NT2/D1 (cell line): ENCODE data around the gene PRR15.

DNA sequence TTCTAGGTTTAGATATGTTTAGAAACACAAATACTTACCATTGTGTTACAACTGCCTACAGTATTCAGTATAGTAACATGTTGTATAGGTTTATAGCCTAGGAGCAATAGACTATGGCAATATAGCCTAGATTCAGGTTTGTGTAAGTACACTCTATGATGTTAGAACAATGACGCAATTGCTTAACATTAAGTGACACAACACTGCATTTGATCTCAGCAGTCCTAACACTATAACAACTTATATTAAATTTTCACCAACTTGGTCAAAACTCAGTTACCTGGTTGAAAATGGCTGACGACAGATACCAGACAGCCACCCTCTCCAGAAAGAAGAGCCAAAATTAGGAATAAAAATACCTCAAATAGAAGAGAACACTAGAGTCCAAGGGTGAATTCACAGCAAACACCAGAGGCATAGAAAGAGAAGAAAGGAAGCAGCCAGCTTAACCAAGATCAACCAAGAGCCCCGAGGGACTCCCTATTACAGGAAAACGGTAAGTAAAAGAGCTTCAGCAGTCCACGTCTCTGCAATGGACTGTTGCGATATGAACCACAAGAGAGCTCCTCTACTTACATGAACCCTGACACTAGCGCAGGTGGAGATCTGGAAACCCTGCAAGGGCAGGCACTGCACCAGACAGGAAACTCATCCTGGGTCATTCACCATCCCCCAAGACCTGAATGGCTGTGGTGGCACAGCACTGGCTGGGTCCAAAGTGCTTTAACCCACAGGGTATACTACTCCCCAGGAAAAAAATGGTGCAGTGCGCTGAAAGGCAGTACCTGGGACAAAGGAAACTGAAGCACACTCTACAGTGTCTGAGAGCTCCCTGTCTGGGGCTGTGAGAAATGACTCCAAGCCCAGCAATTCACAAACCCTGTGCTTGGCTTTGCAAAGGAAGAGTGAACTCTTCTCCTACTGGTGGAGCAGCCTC is 45.2 kb downstream of the HIBADH start:
- RRBS, 2 experiments = no CpG with 5 or more reads among the region's 8 CpGs

- RRBS, 2 experiments = no CpG with 5 or more reads among the region's 5 CpGs
Measured at GRCh38 chr7:27828611-27829248, 88.8 kb downstream of the TAX1BP1 start.

GRCh38 chr7:27921157-27921460 is 181.1 kb downstream of the TAX1BP1 start:
- RRBS, 2 experiments = 4 to 11% methylated on average over 1 of the region's 1 CpG

DNA sequence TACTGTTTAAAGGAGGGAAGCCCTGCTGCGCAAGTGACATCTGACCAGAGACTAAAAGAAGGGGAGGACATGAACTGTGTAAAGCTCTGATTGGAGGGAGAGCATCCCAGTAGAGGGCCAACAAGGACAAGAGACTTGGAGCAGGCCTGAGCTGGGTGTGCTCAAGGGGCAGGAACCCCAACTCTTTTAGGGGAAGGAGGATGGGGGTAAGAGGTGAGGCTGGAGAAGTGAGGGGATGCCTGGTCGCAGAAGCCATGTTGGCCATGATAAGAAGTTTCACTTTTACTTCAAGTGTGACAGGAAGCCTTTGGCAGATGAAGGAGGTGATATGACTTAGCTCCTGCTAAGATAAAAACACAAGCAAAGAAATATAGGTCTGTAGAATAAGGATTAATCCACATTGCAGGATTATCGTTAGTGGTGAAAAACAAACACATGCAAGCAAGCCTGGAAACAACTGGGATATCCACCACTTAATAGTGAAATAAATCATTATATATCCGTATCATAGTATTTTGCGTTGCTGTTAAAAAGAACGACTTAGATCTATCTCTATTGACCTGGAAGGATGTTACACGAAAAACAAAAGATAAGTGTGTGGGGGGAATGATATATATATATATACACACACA is 208.2 kb downstream of the JAZF1 start:
- RRBS, 2 experiments = no CpG with 5 or more reads among the region's 7 CpGs

DNA sequence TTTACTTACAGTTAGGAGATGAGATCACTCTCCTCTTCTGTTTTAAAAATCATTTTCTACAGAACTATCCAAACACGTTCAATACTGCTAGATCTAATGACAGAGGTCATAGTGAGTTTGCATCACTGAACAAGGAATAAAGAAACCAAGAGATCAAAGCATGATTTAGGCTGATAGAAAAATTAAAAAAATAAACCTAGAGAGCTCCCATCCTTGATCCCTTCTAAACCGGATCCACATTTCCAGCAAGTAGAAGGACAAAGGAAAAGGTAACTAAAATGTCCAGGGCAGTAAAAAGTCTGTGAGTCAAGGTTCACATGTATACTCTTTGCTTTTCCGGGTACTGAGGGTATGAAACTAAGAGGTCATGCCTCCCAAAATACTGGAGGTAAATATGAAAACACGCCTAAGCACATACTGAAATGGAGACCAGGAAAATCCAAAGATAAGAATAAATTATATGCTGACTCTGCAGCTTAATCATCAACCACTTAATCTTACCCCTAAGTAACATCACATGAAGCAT is 35.6 kb downstream of the JAZF1 start:
- RRBS, 2 experiments = 92 to 96% methylated on average over 2 of the region's 4 CpGs

DNA sequence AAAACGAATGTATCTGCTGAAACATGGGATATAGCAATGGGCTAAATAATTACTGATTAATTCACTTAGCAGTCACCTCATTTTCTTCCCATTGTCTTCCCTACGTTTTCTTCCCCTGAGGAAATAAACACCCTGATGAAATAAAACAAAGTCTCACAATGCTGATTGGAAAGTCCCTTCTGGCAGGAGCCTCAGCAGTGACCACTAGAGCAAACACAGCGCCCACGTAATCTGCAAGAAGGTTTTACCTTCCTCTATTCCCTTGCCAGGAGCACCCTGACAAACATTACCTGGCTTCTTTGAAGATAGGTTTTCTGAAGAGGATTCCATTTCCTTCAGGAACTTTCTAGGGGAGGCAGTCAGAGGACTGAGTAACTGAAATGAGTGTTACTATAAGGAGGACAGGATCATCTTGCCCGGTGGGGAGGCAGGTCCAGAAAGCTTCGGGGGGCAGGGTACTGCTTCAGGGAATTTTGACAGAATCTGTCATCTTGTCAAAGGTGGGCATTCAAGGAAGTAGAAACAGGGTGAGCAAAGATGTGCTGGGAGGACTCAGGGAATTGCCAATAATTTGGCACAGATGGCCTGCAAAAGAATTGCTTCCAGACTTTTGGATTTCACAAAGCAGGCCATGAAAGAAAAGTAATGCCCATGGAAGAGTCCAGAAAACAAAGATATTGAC is 30.7 kb downstream of the JAZF1 start:
- RRBS, 2 experiments = no CpG with 5 or more reads among the region's 6 CpGs

GRCh38 chr7:28170367-28171001 is 10.1 kb downstream of the JAZF1 start:
- RRBS, 2 experiments = no CpG with 5 or more reads among the region's 10 CpGs

DNA sequence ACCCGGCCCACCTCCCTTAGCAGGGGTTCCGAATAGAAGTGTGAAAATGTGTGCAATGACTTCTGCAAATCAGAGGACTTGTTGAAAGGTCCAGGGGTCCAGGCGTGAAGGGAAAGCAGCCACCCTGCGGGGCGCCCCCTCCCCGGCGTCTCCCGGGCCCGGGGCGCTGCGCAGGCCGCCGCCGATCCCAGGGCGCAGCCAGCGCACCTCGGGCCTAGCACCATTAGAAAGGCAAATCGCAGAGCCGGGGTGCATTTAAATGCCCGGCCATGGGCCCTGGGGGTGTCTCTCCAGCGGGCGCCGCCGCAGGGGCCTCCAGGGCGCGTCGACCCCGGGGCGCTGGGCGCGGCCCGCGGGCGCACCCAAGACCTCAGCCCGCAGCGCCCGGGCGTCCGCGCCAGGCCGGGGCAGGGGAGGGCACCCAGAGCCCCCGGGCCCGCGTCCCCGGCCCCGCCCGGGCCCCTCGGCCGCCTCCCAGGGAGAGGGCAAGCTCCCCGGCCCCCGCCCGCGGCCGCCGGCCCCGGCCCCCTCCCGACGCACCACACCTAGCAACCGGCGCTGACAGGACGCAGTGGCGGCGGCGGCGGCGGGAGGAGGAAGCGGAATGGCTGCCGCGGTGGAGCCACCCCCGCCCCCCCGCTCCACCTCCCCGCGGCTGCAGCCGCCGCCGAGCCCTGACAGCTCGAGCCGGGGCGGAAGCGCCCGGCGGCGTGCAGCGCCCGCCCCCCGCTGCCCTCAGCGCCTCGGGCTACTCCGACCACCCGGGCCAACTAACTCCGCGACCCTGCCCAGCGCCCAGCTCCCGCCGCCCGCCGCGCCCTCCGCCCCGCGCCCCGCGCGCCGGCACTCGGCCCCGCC is 1.1 kb downstream of the JAZF1 start:
- RRBS, 2 experiments = 1 to 3% methylated on average over 54 of the region's 107 CpGs

DNA sequence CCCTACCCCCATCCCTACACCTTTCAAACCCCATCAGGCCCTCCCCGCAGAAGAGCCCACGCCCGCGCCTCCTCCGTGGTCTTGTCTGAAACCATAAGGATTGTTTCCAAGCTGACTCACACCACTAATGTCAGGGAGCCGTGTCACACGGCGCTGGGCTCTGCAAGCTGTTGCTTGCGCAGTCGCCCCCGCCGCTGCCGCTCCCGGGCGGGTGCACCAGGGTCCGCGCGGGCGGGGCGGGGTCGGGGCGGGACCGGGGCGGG is 3.4 kb upstream of the CREB5 start:
- RRBS, 2 experiments = 1 to 3% methylated on average over 10 of the region's 24 CpGs

GRCh38 chr7:28409222-28409606 is 3.1 kb upstream of the CREB5 start:
- RRBS, 2 experiments = under 1% methylated on average over 8 of the region's 23 CpGs

GRCh38 chr7:28732029-28732626 is 226.0 kb downstream of the TRIL start:
- RRBS, 2 experiments = no CpG with 5 or more reads among the region's 11 CpGs

- RRBS, 2 experiments = 0% methylated on average over 2 of the region's 21 CpGs
Measured at GRCh38 chr7:29145919-29146307, 424 bp downstream of the CPVL start.

- RRBS, 2 experiments = no CpG with 5 or more reads among the region's 5 CpGs
Measured at GRCh38 chr7:29190321-29190835, 4.2 kb upstream of the CHN2 start.

DNA sequence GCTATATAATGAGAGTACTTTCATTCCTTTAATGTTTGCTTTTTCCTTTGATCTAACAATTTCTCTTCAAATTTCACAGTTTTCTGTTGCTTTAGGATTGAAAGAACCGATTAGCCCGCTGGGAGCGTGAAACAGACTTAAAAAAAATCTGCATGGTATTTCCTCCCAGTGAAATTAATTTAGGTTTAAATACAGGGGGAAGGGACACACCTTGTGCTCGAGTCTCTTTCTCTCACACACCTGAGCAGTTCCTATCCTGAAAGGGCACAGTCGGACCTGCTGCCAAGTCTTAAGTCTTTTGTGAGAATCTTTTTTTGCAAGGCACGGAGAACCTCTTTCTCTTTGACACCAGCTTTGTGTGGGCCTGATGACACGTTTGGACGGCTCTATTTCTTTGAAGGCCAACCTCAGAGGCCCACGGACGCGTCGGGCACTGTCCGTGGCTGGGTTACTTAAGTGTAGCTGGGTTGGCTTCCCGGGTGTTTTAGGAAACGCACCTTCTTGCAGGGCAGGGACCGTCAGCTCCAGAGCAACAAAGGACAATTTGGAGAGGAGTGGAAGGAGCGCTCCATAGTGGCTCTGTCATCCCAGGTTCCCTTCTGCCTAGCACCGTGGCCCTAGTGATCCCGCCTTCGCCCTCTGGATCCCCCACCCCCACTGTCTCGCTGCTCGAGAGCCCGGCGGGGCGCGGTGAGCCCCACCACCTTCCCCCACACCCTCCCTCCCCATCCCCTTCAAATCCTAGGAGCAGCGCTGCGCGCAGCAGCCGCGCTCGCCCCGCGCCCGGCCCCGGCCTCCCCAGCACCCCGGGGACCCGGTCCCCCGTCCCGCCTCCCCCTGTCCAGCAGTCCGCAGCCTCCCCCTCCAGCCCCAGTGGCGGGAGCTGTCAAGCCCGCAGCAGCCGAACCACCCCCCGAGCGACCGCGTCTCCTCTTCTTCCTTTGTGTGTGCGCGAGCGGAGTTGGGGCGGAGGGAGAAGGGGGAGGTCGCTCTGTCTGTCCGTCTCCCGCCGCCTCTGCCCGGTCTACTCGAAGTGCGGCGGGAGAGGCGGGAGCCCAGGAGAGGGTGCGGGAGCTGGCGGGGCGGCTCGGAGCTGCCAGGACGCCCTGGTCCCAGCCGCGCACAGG is 733 bp upstream of the CHN2 start:
- RRBS, 2 experiments = 0% methylated on average over 9 of the region's 68 CpGs; no CpG with 5 or more reads in 1 of the 2 experiments

DNA sequence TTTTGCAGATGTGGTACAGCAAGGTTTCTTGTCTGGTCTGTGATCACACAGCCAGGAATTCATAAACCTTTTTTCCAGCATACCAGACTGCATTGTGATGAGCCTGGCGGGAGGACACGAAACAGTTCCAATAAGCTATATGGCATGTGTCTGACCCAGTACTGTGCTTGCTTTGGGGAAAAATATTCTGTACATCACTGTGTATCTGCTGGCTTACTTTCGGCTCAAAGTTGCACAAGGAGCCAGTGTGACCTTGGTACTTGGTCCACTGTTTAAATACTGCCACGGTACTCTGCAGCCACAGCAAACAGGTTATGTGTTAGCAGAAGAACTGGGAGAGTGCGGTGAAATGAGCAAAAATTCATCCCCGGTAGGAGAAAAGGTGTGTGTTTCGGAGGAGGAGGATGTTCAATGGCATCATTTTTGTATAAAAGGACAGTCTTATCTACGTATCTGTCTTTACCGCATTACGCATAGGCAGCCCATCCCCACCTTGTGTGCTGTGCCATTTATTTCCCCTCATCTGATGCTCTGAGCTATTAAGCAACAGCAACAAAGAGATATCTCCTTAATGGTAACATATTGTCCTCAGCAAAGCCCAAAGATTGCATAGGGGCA is 36.5 kb downstream of the CHN2 start:
- RRBS, 2 experiments = no CpG with 5 or more reads among the region's 10 CpGs

DNA sequence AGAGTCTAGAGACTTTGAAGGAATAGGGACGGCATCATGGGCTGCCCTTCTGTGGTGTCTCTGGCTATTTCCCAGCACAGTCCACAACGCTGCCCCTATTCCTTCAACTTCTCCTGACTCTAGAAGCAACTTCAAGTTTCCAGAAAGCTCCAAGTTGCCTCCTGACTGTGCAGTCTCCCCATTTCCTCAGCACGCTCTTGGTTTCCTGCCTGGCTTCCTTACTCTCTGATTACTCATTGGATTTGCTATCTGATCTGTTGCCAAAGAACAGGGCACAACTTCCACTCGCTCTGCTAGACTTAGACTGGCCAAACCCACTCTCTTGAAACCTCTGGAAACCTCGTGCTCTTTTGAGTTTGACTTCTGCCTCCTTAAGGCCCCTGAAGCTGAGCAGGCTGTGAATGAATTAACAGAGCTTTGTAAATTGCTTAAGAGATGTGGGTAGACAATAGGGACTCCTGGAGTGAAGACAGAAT is 70.5 kb downstream of the CHN2 start:
- RRBS, 2 experiments = no CpG with 5 or more reads among the region's 5 CpGs

GRCh38 chr7:29400336-29400933 is 163.2 kb upstream of the PRR15 start:
- RRBS, 2 experiments = no CpG with 5 or more reads among the region's 16 CpGs

- RRBS, 2 experiments = no CpG with 5 or more reads among the region's 11 CpGs
Measured at GRCh38 chr7:29413427-29414077, 150.1 kb upstream of the PRR15 start.

- RRBS, 2 experiments = under 1 to 1% methylated on average over 32 of the region's 73 CpGs
Measured at GRCh38 chr7:29563534-29564459, at the start of gene PRR15. TSS of gene PRR15 (plus strand) at chr7:29563835.